Duodenum (tissue), 1 donor: Measurements from ENCODE around the gene TPRG1L.

DNA sequence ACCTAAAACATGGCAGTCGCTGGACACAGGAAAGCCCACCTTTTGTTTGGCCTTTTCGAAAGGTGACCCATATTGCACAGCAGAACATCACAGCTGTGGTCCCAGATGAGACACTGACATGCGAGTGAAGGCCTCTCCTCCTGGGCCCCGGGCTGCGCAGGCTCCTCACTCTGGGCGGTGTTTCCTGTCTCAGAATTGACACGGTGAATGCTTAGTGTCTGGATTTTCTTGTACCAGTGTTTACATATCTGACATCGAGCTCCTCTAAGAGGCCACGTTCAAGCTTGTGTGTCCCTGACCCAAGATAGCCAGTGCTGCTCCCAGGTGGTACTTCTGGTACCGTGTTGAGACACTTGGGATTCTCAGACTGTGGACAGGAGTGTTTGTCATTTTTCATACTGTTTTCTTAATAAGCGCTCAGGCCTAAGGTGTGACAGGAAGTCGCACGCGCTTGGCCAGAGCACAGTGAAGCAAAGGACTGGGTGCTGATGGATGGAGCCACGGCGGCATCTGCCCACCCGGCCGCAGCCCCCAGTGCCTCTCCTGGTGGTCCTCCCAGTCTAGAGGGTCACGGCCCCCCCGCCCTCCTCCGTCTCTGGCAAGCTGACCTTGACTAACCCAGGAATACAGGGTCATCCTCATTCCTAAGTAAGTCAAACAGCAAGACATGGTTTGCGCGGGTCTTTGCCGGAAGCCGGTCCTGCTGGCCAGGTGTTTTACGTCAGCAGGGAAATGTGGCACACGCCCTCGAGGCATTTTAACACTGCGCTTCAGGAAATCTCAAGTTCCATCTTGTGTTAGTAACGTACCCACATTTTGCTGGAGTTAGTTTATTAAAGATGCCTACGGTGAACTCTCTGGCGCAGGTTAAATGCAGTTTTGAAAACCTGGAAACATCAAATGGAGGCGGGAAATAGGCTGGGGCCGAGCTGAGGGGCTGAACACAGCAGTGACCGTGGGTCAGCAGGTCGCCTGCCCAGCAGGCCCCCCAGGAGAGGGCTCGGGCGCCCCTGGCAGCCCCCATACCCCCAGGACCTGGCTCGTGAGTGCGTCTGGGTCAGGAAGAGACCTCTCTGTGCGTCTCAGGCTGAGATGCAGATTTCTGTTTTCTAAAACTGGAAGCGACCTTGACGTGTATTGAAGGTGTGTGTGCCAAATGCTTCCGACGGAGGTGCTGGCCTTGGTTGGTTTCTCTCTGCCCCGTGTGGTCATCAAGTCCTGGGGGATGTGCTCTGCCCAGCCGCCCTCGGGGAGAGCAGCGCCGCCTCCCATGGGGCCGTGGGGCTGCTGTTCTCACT, 7.9 kb downstream of the PEX10 start:
- PRO-cap, result no peak

GRCh38 chr1:2477925-2478652, 2.0 kb downstream of the PLCH2 start:
- PRO-cap, result unidirectional peak, minus-strand start at chr1:2478269

DNA sequence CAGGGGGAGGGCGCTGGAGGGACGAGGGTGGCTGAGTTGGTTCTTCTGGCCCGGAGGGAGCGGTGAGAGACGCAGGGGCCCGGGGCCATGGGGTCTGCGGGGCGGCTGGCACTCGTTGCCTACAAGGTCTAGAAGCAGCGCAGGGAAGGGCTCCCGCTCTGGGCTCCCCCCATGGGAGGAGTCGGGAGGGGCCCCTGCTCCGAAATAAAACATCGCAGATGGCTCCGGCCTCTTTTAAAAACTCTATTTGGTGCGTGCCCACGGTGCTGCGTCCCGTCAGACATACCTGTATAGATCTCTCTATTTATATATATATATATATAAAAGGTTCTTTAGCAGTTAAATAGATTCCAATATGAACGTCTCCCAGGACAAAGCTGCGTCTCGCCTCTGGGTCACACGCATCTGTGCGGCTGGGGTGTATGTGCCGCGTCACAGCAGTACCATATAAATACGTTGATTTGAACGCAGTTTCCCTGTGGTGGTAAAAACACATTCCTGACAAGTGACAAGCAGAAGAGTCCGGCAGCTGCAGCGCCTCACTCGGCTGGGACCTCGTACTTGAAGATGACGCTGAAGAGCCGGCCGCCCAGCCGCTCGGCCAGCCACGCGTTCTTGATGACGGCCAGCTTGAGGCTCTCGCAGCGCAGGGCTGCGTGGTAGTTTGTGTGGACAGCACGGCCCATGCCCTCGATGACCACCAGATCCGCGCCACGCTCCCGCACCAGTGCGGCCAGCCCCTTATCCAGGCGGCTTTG, 17.9 kb downstream of the PANK4 start:
- PRO-cap, result no peak

- PRO-cap, result no peak
Observed at GRCh38 chr1:2975816-2976024, 45.5 kb upstream of the ACTRT2 start.

GRCh38 chr1:3069951-3070794, 1.2 kb downstream of the PRDM16 start:
- PRO-cap, result bidirectional peak, plus-strand start at chr1:3070275, minus-strand start at chr1:3070211; unidirectional peak, minus-strand start at chr1:3070529

- PRO-cap, result no peak
Observed at GRCh38 chr1:3072499-3073336, 3.7 kb downstream of the PRDM16 start.

- PRO-cap, result bidirectional peak, plus-strand start at chr1:3251361, minus-strand start at chr1:3251253
Observed at GRCh38 chr1:3251037-3251693, 182.2 kb downstream of the PRDM16 start.

DNA sequence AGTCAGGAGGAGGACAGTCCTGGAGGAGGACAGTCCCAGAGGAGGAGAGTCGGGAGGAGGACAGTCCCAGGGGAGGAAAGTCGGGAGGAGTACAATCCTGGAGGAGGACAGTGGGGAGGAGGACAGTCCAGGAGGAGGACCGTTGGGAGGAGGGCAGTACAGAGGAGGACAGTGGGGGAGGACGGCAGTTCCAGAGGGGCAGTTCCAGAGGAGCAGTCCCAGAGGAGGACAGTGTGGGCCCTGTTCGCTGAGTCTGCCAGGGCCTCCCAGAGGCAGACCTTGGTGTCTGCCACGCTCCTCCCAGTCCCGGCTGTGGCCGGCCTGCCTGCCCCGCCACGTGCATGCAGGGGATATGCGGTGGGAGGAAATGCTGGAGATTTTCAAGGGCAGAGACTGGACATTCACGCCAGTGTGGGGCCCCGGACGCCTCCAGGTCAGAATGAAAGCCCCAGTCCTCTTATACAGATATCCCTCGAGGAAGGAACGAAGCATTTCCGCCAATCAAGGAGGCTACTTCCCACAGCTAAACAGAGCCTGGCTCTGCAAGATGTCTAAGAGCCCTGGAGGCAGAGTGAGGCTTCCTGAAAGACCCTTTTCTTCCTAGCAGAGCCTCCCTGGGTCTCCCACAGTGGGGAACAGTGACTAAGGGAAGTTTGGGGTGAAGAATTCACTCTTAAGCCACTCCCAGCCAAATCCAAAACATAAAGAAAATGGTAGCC, 183.6 kb upstream of the ARHGEF16 start:
- PRO-cap, result no peak

DNA sequence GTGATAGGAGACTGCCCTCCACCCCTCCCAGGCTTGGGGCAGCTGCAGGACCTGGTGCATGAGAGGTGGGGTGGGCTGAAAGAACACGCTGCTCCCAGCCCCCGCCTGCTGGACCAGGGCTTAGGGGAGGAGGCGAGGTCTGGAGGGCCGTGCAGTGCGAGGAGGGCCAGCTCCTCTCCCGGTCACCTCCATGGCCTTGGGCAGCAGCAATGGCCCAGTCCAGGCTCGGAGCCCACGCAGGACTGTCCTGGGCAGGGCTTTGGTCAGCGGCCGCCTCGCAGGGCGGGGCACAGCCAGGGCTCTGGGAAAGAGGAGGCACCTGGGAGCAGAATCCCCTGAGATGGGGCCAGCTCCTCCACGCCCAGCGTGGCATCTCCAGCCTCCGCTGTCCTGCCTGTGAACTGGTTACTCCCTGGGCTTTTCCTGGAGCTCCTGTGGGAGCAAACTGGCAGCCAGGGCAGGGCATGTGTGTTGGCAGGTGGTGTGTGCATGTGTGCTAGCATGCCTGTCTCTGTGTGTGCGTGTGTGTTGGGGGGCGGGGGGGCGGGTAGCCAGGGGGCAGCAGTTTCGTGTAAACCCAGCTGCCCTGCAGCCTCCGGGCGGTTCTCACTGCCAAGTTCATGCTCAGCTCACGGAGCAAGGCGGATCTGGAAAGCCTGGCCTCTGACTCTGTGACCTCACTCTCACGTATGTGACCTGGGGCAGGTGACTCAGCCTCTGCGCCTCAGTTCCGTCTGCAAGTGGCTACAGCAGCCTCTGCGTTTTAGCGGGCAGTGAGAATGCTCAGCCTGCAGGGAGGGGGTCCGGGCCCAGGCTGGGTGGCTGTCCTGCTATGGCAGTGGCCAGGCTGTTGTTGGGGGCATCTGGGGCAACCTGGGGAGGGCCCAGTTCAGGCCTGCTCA, 27.6 kb downstream of the ARHGEF16 start:
- PRO-cap, result bidirectional peak, plus-strand start at position 727 of the sequence, minus-strand start at position 622 of the sequence

DNA sequence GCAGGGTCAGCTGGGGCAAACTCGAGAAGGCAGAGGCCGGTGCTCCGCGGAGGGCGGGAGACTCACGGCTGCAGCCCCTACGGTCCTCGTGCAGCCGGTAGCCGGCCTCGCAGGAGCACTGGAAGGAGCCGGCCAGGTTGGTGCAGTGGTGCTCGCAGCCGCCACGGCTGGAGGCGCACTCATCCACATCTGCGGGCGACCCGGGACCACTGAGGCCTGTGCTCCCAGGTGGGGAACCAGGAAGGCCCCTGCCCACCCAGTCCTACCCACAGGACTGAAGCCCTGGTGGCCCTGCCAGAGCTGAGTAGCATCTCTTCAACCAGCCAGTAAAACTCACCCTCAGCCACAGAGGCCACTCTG, 55.3 kb downstream of the ARHGEF16 start:
- PRO-cap, result no peak

- PRO-cap, result no peak
Observed at GRCh38 chr1:3542929-3543891, 68.1 kb downstream of the MEGF6 start.

DNA sequence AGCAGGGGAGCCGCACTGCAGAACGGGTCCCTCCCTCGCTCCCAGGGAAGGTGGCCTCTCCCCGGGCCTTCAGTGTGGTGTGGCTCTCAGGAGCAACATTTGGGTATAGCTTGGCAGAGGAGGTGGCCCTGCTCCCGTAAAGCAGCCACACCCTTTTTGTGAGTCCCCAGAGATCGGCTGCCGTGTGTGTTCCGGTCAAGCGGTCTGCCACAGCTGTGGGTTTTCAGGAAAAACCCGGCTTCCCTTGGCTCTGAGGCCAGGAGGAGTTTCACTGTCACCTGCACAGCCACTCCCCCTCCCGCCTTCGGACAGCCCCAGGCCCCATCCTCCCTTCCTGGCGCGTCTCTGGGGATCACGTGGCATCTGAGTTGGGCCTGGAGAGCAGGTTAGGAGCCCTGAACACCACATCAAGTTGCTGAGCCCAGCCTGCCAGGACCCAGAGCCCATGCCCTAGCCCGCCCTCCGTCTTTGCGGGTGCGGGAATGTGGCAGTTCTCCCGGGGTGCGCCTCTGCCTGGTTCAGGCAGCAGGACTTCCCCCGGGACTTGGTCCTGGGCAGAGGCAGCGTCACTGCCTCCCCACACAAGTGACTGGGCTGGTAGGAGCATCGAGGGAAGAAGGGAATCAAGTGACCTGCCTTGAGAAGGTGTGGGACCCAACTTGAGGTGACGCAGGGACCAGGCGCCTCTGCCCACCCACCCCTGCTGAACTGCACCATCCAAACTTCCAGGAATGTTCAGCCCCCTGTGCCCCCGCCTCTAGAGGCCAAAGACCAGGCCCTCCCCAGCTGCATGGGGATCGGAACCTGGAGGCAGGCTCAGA, 63.8 kb downstream of the MEGF6 start:
- PRO-cap, result no peak

GRCh38 chr1:3623946-3624859, 612 bp upstream of the TPRG1L start:
- PRO-cap, result bidirectional peak, plus-strand start at chr1:3625045, minus-strand start at chr1:3624779

GRCh38 chr1:3624860-3626046, at the start of gene TPRG1L:
Gene TPRG1L (plus strand): TSS chr1:3625015.
- PRO-cap, result bidirectional peak, plus-strand start at chr1:3625045, minus-strand start at chr1:3624779; bidirectional peak, plus-strand start at chr1:3625444, minus-strand start at chr1:3625252; bidirectional peak, plus-strand start at chr1:3625802, minus-strand start at chr1:3625643

GRCh38 chr1:3631574-3632448, 7.0 kb downstream of the TPRG1L start:
- PRO-cap, result no peak

- PRO-cap, result no peak
Observed at GRCh38 chr1:3640270-3640725, 9.6 kb downstream of the WRAP73 start.

DNA sequence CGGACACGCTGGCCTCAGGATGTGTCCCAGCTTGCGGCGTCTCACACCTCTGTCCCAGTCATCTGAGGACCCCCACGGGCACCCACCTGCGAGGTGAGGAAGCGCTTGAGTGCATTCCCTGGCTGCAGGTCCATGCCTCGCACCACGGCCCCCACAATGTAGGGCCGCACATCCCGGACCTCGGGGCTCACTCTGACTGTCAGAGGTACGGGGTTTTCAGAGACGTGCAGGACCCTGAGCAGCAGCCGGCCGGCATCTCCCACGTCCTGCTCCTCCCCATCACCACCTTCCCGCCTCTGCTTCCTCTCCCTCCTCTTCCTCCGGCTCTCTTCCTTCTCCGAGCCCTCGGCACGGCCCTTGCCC, 9.6 kb downstream of the LRRC47 start:
- PRO-cap, result no peak

DNA sequence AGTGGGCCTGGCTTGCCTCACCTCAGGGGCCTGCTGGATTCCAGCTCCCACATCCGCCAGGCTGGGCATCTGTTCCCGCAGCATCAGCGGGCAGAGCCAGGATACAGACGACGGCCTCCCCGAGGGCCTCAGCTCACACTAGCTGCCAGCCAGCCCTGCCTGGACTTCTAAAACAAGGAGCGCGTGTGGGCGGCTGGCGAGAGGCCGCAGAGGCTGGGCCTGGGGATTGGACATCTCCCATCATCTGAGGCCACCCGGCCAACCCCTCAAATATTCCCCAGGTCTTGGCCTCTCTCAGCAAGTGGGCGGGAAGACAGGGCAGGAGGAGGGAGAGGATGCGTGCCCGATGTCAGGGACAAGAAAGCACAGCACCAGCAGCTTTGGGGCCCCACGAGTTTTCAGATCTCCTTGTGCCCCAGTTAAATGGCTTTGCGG, 208.8 kb upstream of the C1orf174 start:
- PRO-cap, result no peak

DNA sequence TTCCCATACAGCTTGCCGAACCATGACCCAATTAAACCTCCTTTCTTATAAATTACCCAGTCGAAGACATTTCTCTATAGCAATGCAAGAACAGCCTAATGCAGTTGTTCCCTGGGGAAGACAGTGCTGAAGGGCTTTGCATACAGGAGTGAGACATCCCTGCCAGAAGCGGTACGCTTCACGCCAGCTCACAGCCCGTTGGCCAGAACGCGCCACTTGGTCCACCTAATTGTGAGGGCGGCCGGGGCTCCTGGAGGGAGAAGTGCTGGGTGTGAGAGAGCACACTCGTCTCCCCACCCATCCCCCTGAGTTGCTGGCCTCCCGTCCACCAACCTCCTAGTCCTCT, 227.2 kb upstream of the C1orf174 start:
- PRO-cap, result no peak

- PRO-cap, result unidirectional peak, minus-strand start at chr1:4159358
Observed at GRCh38 chr1:4159306-4159654, 259.2 kb upstream of the C1orf174 start.